Cardiac fibroblast (primary cell): ENCODE measurements around the gene KCTD11.

DNA sequence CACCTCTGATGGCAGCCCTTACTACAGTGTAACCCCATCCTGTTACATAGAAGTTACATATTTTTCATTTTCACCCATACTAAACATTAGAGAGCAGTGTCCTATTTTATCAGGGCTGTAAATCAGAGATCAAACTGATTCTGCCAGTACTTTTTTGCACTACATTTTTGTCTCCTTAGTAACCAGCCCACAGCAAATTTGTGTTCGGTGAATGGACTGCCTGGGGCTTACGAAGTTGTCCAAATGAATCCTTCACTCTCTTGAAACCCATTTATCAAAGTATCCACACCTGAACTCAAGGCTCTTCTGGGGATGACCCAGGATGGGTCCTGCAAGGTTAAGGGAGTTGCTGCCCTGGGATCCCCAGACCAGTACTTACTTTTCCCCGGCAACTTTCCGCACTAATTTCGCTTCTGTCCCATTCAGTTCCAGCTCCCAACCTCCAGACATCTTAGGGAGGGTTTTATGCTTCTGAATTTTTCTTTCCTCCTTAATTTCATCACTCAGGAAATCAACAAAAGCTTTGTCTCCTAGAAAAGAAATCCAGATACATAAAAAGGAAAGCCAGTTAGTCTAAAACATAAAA, 1.1 kb downstream of the C1QBP start:
- RRBS: no CpG with 5 or more reads among the region's 5 CpGs

- RRBS: 10% methylated on average over 11 of the region's 65 CpGs
Observed at GRCh38 chr17:5499360-5500663, 994 bp downstream of the ENSG00000286190 start.

DNA sequence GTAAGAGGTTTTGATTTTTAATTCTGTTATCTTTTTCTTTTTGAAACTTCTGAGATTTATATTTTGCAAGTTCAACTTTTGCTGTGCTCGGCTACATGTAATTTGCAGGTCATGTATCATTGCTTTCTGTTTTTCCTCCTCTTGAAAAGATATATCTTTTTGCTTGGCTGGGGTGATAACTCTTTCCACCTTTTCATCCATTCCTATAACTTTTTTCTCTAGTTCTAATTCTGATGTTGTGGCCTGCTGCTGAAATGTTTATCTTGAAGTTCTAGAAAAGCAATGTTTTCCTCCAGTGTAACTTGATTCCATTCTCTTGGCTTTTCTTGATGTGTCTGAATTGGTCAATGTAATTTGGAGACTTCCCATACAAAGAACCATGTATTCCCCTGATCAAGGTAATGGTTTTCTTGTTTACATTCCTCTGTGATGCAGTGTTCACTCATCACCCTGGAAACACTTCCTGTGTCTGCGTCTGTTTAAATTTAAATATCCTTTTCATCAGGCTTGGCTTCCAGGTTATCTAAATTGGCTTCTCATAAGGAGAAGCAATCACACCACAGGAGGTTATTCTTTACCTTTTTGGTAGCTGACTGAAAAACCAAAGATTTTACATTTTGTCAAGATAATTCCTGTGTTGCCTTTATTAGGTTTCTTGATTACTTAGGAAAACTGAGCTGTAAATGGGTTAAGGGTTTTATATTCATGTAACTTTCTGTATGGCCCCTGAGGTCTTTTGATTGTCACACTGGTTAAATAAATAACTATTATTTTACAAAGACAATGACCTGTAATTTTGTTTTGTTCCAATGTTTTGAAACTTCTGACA, 237.3 kb upstream of the WSCD1 start:
- RRBS: no CpG with 5 or more reads among the region's 2 CpGs

DNA sequence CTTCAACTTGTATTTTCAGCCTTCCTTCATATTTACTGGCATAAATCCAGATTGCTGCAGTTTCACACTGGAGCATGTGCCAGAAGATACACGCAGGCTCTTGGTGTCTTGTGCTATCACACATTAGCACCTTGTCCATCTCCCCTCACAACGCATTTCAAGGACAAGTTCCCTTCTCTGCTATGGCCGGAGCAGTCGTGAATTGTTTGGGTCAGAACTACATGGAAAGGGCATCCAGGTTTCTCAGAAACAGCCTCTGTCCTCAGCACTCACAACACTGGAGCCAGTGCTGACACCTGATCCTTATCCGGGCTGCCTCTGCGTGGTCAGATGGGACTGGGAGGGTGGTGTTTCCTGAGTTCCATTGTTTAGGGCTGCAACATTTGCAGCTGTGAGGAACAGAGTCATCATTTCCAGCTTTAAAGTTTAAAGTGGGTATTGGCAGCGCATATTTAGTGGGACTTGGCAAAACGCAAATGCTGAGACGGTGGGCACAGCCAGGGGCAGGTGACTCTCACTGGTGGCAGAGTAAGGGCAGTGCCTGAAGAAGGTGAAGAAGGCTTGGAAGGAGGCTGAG, 28.2 kb downstream of the WSCD1 start:
- RRBS: 75% methylated on average over 2 of the region's 9 CpGs

GRCh38 chr17:6323456-6324136, 111.3 kb downstream of the AIPL1 start:
- RRBS: no CpG with 5 or more reads among the region's 13 CpGs

DNA sequence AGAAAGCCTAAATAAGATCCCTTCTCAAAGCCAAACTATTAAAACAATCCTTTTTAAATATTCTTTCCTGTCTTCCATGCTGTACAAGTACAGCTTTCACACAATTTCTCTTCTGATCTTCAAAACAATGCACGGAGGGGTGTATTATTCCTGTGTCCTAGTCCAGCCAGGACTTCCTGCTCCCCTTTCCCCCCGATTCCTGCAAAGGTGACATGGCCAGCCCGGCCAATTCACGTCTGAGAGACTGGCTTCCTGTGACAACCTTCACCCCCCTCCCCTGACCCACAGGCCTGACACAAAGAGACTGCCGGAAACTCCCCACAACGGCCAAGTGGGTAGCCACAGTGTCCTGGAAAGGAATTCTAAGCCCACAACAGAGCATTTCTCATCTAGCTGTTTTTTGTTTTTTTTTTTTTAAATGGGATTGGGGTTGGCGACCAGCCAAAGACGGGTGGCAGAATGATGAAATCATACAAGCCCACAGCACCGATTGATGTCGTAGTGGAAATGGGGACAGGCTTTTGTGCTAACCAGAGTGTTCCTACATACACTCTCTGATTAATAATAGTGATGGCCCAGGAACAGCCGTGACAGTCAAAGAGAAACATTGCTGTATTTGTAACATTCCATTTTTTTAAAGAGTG, 2.9 kb upstream of the XAF1 start:
- RRBS: 4% methylated on average over 3 of the region's 11 CpGs

GRCh38 chr17:6753508-6754050, 2.3 kb upstream of the XAF1 start:
- RRBS: no CpG with 5 or more reads among the region's 7 CpGs

DNA sequence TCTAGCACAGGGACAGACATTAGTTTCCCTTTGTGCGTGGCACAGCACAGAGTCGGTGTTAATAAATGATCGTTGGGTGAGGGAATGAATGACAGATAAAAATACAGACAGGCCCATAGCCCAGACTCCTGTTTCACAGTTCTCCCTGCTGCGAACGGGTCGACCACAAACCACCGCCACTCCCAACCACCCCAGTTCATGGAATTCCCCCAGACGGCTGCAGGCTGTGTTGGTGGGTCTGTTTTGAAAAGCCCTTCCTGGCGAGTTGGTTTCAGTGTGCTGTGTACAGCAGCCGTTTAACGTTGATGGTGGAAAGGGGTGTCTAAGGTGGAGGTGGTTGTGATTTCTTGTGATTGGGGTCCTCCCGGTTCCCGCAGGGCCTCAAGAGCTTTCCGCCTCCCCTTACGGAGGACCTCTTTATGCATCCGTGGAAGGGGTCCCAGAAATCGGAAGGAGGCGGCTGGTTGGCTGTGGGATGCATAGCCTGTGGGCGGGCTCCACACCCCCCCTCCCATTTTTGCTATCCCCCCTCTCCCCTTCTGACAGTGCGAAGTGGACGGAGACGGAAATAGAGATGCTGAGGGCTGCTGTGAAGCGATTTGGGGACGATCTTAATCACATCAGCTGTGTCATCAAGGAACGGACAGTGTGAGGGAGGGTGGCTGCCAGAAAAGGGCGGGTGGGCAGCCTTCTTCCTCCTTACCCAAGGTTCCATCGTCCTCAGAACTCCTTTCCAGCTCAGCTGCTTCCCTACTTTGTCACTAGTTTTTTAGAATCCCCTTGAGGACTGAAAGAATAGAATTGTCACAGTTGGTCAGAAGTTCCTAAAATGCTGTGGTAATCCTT, 869 bp downstream of the C17orf49 start:
- RRBS: no CpG with 5 or more reads among the region's 27 CpGs

GRCh38 chr17:7017580-7017796, 2.9 kb downstream of the C17orf49 start:
- RRBS: no CpG with 5 or more reads among the region's 2 CpGs

GRCh38 chr17:7021604-7022751, 872 bp upstream of the BCL6B start:
- RRBS: 3% methylated on average over 13 of the region's 62 CpGs

DNA sequence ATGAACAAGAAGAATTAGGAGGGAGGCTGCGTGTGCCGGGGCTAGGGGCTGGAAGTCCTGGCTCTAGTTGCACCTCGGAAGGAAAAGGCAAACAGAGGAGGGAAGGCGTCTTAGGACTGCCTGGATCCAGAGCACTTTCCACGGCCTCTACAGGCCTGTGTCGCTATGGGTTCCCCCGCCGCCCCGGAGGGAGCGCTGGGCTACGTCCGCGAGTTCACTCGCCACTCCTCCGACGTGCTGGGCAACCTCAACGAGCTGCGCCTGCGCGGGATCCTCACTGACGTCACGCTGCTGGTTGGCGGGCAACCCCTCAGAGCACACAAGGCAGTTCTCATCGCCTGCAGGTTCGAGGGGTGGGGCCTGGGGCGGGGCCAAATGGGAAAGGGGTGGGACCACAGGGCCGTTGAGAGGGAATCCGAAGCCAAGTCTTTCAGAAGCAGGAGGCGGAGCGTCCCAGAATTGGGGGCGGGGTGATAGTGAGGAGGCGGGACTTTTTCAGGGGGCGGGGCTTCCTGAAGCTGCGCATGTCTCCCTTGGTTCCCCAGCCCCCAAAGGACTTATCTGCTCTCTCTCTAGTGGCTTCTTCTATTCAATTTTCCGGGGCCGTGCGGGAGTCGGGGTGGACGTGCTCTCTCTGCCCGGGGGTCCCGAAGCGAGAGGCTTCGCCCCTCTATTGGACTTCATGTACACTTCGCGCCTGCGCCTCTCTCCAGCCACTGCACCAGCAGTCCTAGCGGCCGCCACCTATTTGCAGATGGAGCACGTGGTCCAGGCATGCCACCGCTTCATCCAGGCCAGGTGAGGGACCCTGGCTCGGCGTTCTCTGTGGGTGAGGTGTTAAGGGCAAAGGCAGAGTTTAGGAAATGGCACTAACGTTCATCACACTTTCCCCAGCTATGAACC, 908 bp downstream of the BCL6B start:
- RRBS: 72% methylated on average over 6 of the region's 53 CpGs

- RRBS: 36% methylated on average over 10 of the region's 54 CpGs
Observed at GRCh38 chr17:7173865-7174788, 5.0 kb downstream of the ASGR1 start.

- RRBS: no CpG with 5 or more reads among the region's 17 CpGs
Observed at GRCh38 chr17:7236128-7236828, 2.0 kb upstream of the DVL2 start.

- RRBS: no CpG with 5 or more reads among the region's 8 CpGs
Observed at GRCh38 chr17:7250554-7250899, 1.0 kb downstream of the CTDNEP1 start.

- RRBS: no CpG with 5 or more reads among the region's 5 CpGs
Observed at GRCh38 chr17:7260061-7260489, 2.2 kb downstream of the CLDN7 start.

DNA sequence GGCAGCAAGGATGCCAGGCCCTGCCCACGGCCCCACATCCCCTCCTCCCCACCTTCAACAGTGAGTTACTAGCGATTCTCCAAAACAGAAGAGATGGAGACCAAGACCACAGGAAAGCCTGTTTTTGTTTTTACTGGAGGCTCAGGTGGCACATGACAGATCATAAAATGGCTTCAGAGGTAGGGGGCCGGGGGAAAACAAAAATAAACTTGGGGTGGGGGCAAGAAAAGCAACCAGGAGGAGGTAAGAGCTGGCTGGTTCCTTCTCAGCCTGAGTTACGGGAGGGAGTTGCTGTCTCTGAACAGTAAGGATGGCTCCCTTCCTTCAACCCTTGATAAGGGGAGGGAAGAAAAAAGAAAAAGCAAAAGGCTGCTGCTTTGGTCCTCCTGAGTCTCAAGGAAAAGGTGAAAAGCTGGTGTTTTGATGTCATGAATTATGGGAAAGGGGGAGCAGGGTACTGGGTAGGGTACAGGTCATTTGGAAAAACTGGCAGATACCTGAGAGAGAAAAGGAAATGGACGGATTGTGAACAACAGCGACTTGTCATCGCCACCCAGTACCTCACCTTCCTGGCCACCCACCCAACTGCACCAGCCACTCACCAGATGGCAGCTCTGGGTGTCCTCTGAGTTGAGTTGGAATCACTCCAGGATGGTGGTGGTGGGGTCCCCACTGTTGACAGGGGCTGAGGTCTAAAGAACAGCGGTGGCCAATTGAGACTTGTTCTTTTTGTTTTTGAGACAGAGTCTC, 6.1 kb downstream of the YBX2 start:
- RRBS: no CpG with 5 or more reads among the region's 8 CpGs

DNA sequence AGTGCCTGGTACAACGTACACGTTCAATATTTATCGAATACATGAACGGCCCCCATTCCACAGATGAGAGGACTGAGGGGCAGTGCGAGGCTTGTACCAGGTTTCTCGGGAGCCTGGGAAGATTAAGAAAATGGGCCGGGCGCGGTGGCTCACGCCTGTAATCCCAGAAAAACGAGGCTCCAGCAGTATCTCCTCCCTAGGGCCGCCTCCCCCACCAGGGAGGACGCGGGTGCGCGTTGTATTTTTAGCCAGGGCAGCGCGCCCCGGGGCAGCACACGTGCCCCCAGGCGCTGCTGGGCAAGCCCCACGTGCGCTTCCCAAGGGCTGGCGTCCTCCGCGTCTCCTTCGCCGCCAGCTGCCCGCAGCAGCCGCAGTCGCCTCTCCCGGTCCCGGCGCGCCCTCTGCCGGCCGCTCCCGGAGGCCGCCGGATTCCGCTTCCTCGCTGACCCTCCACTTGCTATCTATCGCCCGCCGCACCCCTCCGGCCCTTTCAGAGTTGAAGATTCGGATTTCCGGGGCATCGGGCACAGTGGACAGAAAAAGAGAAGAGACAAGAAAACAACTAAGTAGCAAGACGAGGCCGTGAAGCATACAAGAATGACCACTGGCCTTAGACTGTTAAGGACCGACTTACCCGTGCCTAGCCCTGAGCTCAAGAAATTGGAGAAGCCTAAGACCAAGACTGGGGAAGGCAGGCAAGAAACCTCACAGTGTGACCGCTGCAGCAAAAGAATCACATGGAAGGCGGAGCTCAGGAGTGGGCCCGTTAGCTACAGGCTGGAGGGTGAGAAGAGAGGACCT, 1.9 kb upstream of the YBX2 start:
- RRBS: 3% methylated on average over 7 of the region's 56 CpGs

DNA sequence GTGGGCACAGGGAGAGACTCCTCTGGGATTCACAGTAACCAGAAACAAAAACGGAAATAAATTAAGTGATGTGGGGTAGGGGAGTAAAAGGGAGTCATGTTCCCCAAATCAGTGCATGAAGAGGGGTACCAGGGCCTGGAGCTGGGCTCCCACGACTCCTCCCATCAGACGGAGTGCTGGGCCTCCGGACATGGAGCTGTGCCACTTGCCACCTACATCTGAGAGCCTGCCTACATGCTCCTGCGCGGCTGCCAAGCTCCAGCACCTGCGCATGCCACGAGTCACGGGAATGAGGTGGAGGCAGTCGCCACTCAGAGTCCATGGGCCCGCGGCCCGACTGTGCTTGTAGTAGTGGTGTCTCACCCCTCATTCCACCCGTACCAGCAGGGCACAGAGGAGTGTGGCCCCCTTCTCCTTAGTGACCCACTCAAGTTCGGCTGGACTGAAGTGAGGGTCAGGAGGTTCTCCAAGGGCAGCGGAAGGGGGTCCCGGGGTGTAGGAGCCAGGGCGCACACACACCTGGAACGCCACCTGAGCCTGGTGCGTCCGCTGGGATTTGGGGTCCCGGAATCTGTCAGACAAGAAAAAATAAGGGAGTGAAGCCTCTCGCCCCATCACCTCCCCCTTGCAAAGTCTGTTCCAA, 718 bp upstream of the GPS2 start:
- RRBS: 97% methylated on average over 5 of the region's 23 CpGs

GRCh38 chr17:7330060-7330819, 1.1 kb upstream of the NEURL4 start:
- RRBS: 25% methylated on average over 13 of the region's 36 CpGs

DNA sequence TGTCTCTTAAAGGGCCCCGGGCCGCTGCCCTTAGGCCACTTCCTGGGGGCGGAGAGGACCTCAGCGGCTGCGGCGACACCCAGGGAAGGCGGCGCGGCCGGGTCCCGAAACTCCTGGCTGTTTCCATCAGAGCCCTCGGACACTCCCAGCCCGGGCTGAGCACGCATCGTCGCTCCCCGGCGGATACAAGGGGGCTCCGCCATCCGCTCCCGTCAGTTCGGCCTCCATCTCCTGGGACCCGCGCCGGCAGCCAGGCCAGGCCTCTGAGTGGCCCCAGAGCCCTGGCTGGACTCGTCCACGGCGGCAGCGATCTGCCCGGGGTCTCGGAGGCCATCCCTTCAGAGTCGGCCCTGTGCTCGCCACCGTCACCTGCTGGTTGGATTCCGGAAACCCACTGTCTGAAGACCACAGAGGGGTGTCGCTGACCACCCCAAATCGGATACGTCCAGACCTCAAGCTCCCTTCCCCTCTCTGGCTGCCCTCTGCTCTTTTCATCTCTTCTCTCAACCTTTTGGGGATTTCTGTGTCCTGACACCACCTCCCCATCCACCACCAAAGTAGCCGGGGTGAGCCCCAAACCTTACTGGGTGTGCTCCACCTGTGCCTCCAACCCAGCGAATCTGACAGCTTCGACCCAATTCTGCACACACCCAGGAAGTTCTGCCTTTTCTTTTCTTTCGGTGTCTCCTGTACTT, at the start of gene KCTD11:
Gene KCTD11 (plus strand): TSS at position 38 of the 695 bp plus-strand sequence.
- RRBS: 1% methylated on average over 32 of the region's 42 CpGs